Temporal lobe (tissue), 2 donors: Measurements from ENCODE around the gene SLC5A7.

GRCh38 chr2:105404095-105405111 is 5.6 kb upstream of the FHL2 start:
- RAMPAGE, long total RNA = no peak

DNA sequence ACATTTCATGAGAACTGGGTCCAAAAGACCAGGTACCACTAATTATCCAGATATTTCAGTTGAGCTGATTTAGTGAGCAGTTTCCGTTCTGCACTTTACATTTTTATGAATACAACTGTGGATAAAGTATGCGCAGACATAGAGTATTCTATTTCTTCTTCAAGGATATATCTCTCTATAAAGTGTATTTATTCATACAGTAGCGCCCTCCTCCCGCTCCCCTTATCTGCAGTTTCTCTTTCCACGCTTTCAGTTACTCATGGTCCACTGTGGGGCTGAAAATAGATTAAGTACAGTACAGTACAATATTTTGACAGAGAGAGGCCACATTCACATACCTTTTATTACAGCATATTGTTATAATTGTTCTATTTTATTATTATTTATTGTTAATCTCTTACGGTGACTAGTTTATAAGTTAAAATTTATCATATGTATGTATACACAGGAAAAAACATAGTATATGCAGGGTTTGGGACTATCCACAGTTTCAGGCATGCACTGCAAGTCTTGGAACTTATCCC is 19.7 kb upstream of the FHL2 start:
- RAMPAGE, long total RNA = no peak

GRCh38 chr2:105444187-105444641 is 45.4 kb upstream of the FHL2 start:
- RAMPAGE, long total RNA = no peak

DNA sequence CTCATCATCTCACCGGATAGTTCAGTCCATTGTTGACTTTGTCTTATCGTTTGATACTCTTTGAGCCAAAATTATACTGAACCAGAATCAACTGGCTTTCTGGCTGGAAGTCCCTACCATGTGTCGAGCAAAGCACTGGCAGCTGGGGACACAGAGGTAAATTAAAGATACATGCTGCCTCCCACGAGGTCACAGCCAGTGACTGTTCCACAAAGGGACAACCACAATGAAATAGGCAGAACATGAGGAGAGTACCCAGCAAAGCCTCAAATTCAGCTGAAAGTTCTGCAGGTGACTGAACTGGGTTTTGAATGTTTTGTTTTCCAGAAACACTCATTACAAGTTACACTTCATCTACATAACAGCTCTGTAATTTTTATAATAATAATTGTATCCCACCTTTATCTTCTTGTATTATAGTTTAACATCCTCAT is 91.5 kb upstream of the FHL2 start:
- RAMPAGE, long total RNA = no peak

- RAMPAGE, long total RNA = no peak
Observed at GRCh38 chr2:105515320-105515720, 116.5 kb upstream of the FHL2 start.

DNA sequence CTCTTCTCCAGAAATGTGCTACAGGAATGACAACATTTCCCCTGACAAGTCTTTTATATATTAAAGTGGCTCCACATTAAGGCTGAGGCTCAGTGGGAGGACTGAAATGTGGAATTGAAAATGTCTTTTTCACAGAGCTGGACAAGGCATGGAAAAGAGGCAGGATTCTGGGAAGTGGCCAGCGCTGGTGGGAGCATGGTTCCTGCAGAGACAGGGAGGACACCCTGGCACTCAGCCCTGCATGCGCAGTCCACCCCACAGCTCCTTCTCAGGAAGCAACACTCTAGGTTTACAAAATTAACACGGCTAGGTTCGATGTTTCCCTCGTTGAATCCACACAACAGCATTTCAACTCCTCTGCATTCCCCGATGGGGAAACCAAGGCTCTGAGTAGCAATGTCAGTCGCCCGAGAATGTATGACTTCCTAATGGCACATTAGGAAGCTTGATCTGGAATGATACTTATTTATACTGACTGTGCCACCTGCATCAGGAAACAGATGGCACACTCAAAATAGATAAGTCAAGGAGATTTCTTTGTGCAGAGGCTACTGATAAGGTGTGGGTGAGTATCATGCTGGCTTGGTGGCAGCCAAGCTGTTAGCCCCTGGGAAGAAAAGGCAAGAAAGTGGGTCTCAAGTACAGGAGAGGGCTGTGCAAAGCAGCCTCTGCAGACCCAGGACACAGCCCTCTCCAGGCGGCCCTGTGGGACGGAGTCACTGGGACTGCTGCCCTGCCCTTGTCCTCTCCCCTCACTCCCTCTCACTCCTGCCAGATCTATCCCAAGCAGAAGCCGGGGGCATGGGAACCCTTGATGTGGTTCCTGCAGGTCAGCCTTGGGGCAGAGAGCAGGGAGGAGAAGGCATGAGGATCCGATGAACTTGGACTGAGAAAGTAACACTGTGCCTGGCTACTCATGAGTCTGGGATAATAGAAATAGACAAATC is 158.4 kb upstream of the FHL2 start:
- RAMPAGE, long total RNA = no peak

- RAMPAGE, long total RNA = no peak
Observed at GRCh38 chr2:105745967-105746417, 1.3 kb downstream of the NCK2 start.

- RAMPAGE, long total RNA = no peak
Observed at GRCh38 chr2:105747874-105748660, 3.4 kb downstream of the NCK2 start.

DNA sequence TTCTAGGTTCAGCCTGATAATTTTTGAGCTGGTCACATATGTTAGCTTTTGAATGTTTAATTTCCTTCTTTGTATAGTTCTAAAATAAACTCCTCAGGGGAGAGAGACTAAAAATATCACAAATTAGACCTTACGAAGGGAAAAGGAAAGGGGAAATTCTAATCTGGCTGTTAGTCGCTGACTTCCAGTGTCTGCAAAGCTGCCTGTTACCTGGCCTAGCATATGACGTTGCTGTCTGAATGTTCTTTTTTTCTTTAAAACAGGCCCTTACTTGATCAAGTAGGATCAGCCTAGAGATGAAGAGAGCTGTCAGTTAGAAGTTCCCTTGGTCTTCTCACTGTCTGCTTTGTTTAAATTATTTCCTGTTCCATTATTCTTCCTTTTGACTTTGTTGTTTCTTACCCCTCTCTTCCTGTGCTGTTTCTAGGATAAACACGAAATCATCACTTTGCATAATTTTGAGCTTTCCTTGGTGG is 11.2 kb downstream of the NCK2 start:
- RAMPAGE, long total RNA = no peak

DNA sequence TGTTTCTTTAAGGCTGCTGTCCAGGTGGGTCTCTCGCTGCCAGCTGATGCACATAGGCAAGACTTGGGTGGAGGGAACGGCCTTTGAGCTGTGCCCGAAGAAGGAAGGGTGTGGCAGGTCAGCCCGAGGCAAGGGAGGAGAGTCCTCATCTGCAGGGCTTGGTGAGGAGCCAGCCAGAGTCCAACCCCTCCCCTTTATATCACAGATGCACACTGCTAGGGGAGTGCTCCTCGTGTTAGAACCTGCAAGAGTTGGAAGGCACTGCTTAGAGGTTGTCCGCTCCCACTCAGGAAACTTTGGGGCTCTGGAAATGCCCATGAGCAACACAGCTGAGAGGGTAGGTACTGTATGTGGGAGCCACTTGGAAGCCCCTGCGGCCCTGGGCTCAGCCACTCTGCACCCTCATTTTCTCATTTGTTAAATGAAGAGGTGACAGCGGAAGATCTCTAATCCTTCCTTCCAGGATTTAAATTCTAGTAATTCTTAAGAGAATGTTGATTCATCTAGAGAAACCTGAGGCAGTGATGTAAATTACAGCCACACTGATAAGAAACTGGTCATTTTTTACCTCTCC is 46.1 kb downstream of the NCK2 start:
- RAMPAGE, long total RNA = no peak

DNA sequence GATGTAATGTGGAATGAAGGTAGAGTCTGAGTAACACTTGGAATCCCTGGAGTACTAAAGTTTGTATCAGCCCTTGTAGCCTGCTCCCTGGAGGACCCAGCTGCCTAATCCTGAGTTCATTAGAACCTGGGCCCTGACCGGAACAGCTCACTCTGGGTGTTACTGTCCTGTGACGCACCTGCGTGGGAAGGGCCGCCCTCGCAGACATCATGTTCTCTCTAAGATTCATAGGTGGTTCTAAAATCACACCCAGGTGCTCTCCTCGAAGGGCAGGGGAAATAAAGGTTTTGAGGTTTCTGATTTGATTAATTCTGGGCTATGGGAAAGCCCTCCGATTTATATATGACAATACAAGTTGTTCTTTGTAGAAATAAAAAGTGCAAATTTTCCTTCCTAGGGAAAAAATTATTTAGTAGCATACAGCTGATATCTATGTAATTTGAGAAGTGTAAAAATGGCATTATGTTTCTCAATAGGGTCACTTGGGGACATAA is 62.4 kb downstream of the NCK2 start:
- RAMPAGE, long total RNA = no peak

DNA sequence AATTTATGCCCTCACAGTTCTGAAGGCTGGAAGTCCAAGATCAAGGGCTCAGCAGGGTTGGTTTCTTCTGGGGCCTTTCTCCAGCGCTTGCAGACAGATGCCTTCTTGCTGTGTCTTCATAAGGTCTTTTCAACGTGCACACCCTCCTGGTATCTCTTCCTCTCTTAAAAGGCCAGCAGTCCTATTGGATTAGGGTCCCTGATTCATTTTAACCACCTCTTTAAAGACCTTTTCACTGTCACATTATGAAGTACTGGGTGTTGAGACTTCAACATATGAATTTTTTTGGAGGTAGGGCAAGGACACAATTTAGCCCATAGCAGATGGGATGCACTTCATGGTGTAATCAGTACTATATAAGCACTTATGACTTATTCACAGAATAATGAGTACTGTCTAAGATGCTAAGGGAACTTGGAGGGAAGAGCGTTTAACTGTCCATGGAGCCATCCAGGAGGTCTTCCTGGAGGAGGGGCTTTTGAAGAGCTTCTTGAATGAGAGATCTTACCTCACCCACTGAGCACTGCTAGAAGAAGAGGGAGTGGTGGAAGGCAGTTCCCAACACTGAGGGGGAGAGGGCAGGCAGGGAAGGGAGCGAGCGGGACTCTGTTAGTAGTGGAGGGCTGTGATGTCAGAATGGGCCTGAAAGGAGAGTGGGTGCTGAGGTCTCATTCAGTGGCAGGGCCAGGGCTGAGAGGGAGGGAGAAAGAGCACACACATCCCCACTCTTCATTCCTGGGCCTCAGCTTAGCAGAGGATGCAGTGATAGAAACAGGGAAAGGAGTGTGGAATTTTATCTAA is 64.8 kb downstream of the NCK2 start:
- RAMPAGE, long total RNA = no peak

- RAMPAGE, long total RNA = no peak
Observed at GRCh38 chr2:105816268-105816743, 71.6 kb downstream of the NCK2 start.

DNA sequence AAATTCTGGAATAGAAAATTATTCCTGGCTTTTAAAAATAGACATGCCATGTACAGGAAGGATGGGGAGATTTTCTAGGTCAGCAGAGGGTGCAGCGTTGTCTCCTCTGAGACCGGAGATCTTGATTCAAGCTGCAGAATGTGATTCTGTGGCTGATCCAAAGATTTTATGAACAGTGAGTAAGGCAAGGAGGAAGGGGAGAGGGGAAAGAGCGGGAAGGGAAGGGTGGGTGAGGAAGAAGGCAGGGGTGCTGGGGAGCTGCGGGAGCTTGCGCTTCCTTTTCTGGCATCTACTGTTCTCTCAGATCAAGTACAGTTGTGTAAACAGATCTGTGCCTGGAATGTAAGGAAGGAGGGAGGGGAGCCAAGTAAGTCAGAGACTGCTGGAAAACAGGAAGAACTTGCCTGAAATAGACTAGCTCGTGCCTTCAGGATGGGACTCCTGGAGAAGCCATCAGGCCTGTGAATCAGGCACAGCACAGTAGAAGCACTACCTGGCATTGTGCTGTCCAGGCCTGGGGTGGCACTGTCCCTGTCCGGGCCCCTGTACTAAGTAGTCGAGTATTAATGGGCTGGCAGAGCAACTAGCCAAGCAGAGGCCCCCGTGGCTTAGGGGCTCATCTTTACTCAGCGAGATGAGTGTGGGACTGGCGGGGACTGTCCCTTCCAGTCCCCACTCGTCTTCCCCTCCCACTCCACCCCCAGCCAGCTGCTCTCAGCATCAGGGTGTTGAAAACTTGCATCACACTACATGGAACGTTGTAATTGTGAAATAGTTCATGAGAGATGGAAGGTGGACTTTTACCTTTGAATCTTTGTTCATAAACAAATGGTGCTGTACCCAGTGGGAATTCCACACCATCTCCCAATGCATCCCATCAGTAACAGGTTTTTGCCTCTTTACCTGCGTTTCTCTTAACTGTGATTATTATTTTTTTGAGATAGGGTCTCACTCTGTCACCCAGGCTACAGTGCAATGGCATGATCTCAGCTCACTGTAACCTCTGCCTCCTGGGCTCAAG is 34.8 kb upstream of the ECRG4 start:
- RAMPAGE, long total RNA = no peak

DNA sequence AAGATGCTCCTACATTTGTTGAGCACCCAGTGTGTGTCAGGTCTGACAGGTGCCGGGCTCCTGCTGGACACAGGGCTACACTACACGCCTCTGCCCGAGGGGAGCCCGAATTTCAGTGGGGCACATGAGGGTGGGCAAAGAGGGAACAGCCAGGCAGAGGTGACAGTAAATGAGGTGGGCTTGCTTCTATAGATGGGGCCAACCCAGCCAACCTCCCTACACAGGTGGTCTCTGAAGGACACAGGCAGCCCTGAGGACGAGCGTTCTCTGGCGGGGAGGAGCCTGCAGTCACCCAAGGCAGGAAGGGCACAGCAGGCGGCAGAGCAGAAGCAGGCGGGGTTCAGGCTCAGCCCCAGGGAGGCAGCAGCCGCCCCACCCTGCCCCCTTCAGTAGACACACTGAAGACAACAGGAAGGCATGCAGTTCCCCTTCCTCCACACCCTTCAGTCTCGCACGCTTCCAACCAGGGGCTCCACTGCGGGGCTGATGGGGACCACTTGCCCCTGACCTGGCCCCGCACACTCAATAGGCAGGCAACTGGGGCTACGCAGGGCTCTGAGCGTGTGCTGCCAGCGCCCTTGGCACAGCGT is 30.2 kb downstream of the ECRG4 start:
- RAMPAGE, long total RNA = no peak

DNA sequence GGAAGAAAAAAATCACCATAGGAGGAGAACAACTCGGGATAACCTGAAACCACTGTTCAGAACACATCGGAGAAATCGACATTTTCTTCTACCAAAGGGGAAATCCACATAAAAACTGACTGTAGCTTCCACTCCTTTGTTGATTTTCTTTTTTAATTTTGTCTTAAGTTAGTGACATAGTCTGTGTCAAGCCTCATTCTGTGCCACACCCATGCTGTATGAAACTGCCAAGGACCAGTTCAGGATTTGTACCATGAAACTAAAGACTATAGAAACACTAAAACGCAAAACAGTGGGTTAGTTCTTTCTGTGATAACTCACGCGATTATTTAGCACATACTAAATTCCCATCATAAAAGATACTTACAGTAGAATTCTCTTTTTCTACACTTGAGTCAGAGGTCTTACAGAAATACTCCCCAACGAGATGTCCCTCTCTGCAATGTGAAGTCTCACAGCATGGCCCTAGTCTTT is 54.5 kb downstream of the UXS1 start:
- RAMPAGE, long total RNA = no peak

- RAMPAGE, long total RNA = no peak
Observed at GRCh38 chr2:106338199-106338455, 130.1 kb downstream of the RGPD3 start.

DNA sequence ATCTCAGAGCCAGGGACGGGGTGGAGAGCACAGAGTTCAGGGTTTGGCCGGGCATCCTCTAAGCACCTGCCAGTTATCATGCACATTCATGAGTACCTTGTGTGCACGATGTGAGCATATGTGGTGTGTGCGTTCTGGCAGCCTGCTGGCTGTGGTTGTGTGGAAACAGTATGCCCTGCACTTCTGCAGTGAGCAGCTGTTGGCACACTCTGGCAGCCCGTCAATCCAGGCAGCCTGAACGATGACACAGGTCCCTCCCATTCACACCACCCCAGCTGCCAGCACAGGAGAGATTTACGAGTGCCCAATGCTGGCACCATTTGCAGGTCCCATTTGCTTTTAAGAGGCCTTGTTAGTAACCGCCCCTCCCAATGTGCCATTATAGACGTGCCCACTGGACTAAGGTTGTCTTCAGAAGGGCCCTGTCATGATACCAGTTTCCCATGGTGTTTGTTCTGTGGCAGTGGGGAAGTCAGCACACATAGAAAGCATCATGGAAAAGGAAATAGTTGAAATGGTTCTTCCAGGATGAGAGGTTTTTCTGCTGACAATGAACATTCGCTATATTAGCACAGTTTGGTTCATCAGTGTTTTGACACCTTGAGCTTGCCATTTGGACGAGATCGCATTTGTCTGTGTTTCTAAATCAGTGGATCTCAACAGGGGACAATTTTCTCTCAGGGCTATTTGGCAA is 74.4 kb downstream of the CD8B2 start:
- RAMPAGE, long total RNA = no peak

- RAMPAGE, long total RNA = no peak
Observed at GRCh38 chr2:106575833-106576496, 88.8 kb downstream of the CD8B2 start.

- RAMPAGE, long total RNA = start-site peak on the plus strand at chr2:107986260-107986969, 19 and 6 reads in 2 replicates
Observed at GRCh38 chr2:107986030-107987104, at the start of gene SLC5A7. Gene SLC5A7 (plus strand): TSS chr2:107986524.